ENCODE results near the gene DNAJC1.

DNA sequence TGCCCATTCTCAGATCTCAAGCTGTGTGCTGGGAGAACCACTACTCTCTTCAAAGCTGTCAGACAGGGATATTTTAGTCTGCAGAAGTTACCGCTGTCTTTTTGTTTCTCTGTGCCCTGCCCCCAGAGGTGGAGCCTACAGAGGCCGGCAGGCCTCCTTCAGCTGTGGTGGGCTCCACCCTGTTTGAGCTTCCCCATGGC, 432.1 kb downstream of the NEBL start:
- RRBS, result no CpG with 5 or more reads among the region's 2 CpGs

- RRBS, result no CpG with 5 or more reads among the region's 2 CpGs
These were observed 29.2 kb downstream of the NEBL start for GRCh38 chr10:20867992-20868256.

DNA sequence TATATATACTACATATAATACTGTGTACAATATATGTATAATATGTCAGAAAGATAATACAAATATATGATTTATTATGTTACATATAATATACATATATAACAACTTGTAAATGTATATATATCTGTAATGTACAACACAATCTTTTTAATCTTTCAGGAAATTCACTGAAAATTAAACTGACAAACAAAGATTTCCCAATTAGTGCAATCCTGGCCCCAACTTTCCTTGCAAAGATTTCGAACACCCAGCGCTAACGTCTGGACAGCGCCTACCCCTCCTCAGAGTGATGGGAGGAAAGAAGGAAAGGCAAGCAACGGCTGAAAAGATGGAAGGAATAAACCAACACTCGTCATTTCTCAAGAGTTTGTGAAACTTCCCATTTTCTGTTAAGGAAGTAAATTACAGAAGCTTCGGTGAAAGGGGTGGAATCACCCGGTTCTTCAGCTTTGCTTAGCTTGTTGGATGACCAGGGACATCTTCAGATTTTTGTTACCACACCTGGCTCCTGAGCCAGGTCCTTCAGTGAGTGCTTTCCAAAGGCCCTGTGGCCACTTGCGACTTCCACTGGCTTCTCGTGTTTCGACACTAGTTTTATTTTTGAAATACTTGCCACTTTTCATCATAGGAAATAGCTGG, 313.2 kb downstream of the SKIDA1 start:
- RRBS, result no CpG with 5 or more reads among the region's 11 CpGs

DNA sequence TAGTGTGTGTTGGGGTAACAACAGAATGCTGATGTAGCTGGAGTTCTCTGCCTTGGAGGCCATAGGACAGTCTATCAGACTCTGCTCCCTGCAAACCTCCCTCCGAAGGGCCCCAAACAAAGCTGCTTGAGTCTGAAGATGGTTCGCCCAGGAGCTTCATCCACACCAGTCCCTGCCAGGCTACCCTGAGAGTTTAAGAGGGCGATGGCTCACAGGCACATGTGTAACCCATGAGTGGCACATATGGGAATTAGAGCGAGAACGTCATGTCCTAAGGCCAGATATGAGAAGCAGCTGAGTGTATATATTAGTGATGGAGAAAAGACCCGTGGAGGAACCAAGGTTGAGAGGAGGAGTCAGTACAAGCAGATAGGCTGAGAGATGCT, 270.5 kb downstream of the SKIDA1 start:
- RRBS, result no CpG with 5 or more reads among the region's 6 CpGs

- RRBS, result no CpG with 5 or more reads among the region's 3 CpGs
These were observed 195.5 kb downstream of the SKIDA1 start for GRCh38 chr10:21330018-21330362.

GRCh38 chr10:21505567-21506127, 19.8 kb downstream of the SKIDA1 start:
- RRBS, result no CpG with 5 or more reads among the region's 1 CpG

GRCh38 chr10:21510273-21511076, 15.0 kb downstream of the SKIDA1 start:
- RRBS, result 12% methylated on average over 14 of the region's 35 CpGs

DNA sequence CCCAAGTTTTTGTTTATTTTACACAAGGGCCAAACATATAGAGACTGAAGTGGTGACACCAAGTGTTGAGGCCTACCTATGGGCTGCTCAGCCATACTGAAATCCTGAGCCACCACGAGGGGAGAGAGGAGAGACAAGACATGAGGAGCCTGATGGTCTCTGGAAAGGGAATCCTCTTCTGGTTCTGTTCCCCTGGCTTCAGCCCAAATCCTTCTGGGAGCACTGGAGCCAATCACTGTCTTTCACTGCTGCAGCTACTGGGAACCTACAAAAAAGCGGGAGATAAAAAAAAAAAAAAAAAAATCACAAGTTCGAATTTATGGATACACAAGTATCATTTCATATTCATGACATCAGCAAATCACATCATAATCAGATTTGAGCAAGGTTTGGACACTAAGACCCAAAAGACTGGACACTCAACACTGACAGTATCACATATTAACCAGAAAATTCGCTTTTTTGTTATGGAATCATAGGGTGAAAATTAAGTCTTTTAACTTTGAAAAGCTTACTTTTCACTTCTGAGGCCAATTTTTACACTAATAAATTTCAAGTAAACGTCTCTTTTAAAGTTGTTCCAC, 1.8 kb downstream of the SKIDA1 start:
- RRBS, result no CpG with 5 or more reads among the region's 5 CpGs

GRCh38 chr10:21526950-21527714, 1.6 kb upstream of the SKIDA1 start:
- RRBS, result 4% methylated on average over 18 of the region's 69 CpGs

- RRBS, result no CpG with 5 or more reads among the region's 6 CpGs
These were observed 136.6 kb downstream of the MLLT10 start for GRCh38 chr10:21670368-21671227.

- RRBS, result no CpG with 5 or more reads among the region's 10 CpGs
These were observed 203.0 kb downstream of the MLLT10 start for GRCh38 chr10:21736641-21737802.

DNA sequence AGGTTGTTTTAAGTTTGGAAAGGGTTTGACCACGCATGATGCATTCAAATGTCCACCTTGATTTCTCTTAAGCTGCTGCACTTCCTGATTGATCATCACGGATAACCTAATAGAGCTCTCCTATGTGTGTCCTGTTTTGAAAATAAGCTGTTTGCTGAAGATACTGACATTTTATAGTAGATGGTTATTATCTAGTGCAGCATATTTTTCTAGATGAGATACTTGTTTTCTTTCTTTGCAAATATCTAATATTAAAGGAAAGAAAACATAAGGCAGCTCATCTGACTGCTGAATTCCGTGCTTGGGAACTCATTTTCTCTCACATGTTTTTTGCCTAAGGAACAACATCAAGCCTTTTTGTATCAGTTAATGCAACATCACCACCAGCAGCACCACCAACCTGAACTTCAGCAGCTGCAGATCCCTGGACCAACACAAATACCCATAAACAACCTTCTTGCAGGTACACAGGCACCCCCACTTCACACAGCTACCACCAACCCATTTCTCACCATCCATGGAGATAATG, 205.7 kb downstream of the MLLT10 start:
- RRBS, result no CpG with 5 or more reads among the region's 3 CpGs

DNA sequence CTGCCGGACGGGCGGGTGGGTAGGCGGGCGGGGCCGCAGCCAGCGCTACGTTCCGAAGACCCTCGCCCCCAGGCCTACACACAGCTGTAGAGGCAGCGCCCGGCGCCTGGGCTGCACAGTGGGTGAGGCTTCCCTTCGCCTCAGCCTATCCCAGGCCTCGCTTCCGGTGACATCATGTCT, at the start of gene DNAJC1:
Gene DNAJC1, minus strand, starts transcription at position 120 of the 180 bp plus-strand sequence.
- RRBS, result 2% methylated on average over 5 of the region's 16 CpGs

DNA sequence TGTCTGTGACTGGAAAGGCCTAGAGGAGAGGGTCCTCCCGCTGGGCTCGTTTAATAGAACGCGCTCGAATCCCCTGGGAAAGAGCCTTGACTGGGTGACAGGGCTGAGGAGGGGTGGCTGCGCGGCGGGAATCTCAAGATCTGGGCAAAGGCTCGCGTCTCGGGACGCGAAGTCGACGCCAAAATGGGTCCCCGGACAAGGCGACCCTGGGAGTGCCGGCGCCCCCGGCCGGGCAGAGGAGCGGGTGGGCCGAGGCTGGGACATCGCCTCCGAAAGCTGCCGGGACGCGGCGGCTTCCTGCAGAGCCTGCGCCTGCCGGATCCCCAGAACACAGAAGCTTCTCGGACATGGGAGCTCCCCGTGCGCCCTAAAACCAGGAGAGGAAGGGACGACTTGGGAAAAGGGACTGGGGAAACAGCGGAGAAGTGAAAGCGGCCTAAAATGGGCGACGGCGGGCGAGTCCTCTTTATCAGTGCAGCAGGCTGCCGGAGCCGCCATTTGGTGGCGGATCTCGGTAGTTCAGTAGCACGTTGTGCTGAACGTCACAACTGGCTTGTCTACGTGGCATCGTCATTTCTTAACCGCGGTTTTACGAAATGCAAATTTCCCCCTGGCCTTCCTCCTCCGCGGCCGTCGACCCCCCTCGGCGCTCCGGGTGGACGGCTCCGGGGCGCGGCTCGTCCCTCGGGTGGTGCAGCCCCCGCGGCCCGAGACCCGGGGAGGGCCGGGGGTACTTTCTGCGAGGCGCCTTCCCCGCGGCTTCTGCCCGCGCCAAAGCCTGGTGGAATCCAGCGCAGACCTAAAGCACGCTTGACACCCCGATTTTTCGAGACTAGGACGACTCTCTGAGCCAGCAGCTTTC, 10.1 kb upstream of the SPAG6 start:
- RRBS, result 17% methylated on average over 20 of the region's 81 CpGs

- RRBS, result no CpG with 5 or more reads among the region's 3 CpGs
These were observed 139.9 kb downstream of the SPAG6 start for GRCh38 chr10:22485182-22485595.

- RRBS, result no CpG with 5 or more reads among the region's 15 CpGs
These were observed 114.4 kb downstream of the PIP4K2A start for GRCh38 chr10:22599762-22600605.

- RRBS, result no CpG with 5 or more reads among the region's 6 CpGs
These were observed 80.3 kb downstream of the PIP4K2A start for GRCh38 chr10:22634023-22634591.

GRCh38 chr10:22646190-22646968, 68.0 kb downstream of the PIP4K2A start:
- RRBS, result no CpG with 5 or more reads among the region's 3 CpGs

DNA sequence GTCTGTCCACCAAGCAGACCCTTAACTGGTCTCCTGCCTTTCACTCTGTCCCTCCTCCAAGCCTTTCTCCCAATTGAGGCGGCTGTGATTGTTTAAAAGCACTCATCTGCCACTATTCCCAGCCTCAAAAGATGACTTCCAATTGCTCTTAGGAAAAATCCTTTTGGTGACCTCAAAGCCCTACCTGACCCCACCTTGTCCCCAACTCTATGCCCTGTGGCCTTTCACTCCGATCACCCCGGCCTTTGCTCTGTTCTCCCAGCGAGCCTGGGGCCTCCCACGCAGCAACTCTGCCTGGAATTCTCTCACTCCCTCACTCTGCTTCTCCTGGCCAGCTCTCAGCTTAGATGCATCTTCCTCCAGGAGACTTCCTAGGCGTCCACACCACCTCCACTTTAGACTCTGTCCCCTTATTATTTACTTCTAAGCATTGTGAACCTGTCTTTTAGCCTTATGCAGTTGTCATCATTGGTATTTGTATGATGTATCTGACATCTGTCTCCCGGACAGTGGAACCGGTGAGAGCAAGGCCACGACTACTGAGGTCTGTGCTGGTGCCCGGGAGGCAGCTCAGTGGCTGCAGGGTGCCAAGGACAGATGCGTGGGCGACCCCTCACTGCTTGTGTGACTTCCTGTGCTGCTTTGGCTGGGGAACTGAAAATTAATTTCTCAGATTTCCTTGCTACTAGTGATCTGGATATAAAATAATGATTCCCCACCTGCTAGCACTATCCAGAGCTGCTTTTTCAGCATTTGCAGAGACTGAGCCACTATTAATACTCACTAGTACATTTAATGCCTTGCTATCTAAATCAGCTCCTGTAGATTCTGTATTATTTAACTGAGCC, 63.0 kb downstream of the PIP4K2A start:
- RRBS, result no CpG with 5 or more reads among the region's 12 CpGs

GRCh38 chr10:22682351-22683047, 31.9 kb downstream of the PIP4K2A start:
- RRBS, result no CpG with 5 or more reads among the region's 5 CpGs

All from GM12892 (cell line).